Ishikawa (cell line): ENCODE results near the genes FXYD2 and TREH.

DNA sequence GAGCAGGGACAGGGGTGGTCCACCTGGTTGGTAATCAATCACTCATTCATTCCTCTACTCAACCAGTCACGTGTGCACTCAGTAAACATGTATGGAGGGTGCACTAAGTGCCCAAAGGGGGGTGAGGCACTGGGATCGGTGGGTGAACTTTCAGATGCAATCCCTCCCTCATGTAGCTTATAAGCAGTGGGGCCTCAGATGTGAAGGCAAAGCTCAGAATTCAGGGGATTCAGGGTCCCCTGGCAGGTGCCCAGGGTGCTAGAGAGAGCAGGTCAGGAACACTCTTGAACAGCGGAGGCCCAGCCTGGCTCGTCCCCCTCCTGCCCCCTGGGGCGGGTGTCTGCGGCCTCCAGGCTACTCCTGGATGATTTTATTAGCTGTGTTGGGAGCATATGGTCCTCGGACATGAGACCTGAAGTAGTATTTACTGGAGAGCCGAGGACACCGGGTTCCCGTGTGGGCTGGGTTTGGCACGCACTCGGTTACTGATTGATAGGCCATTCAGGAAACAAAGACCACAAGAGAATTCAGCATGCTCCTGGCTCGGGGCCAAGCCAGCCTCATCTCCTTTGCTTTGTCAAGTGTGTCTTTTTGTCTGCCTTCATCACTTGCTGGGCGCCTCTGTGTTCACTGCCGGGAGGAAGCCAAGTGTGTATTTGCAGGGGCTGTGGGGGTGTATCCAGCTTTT, 9.9 kb downstream of the FXYD2 start:
- RRBS = no CpG with 5 or more reads among the region's 15 CpGs

DNA sequence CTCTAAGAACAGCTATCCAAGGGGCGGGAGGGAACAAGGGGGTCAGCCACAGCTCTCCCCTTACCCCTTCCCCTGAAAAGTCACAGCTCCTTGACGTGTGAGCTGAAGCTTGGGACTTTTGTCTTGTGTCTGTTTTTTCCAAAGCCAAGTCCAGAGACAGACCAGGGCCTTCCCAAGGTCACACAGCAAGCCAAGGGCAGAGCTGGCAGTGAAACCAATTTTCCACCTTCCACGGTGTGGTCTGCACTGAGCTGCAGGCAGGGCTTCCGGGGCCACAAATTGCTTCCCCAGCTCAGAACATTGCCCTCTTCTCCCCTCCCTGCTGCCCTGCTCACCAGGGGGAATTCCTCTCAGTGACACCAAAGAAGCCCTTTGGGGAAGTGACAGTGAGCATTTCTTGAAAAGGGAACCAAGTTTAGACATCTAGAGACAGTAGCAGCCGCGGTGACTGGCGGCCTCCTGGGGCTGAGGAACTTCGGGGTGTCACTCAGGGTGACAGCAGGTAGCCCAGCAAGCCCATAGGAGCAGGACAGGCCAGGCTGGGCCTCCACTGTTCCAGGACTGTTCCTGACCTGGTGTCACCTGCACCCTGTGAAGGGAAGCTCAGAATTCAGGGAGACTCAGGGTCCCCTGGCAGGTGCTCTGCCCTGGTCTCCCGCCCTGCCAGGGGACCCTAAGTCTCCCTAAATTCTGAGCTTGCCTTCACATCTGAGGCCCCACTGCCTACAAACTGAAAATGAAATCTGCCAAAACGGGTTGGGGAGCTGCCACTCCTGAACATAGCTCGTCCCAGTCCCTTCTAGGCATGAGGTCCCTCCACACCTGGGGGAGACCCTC, 9.1 kb downstream of the FXYD2 start:
- RRBS = no CpG with 5 or more reads among the region's 11 CpGs

DNA sequence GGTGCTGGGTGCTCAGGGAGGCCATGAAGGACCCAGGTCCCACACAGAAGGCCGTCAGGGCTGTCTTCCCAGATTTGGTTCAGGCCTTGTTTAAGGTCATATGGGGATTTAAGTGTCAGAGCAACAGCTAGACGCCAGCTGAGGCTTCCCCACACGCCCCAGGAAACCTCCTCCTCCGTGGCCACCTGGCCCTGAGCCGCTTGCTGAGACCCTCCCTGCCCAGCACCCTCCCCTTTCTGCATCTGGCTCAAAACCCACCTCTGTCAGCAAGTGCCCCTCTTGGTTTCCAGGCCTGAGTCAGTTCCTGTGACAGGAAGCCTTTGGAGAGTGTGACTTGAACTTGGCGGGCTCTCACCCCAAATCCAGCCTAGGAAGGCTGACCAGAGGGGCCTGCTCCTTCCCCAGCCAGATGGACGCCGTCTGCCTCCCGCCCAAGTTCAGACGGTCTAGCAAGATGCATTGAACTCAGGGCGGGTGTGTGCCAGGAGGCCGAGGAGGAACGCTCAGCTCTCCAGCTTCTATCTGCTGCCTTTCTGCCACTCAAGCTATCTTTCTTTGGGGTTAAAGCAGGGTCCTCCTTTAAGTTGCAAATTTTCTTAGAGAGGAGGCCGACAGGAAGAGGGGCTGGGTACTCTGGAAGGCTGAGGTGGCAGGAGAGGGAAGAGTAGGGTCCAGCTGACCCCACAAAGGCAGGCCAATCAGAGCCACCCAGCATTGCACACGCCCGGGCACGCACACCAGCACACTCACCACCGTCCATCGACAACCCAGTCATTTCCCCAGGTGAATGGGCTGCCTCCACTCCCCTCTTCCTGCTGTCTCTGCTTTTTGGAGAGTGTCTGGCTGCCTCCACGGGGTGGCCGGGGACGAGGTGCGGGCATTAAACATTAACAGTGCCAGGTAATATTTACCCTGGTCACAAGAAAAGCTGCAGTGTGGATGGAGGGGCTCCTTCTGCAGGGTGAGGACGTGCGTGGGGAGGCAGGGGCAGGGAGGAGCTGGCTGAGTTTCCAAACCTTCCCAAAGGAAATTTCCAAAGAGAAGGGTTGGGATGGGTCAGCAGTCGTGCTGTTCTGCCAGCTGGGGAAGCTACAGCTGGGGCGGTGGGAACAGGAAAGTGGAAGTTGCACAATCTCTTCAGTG, at the start of gene FXYD2:
FXYD2 (minus strand) TSS at position 841 of the 1,143 bp plus-strand sequence.
- RRBS = no CpG with 5 or more reads among the region's 27 CpGs

- RRBS = no CpG with 5 or more reads among the region's 5 CpGs
Measured at GRCh38 chr11:117994218-117994819, 8.1 kb downstream of the IL10RA start.

GRCh38 chr11:118078183-118079365, 1.7 kb downstream of the TMPRSS4 start:
- RRBS = no CpG with 5 or more reads among the region's 15 CpGs

DNA sequence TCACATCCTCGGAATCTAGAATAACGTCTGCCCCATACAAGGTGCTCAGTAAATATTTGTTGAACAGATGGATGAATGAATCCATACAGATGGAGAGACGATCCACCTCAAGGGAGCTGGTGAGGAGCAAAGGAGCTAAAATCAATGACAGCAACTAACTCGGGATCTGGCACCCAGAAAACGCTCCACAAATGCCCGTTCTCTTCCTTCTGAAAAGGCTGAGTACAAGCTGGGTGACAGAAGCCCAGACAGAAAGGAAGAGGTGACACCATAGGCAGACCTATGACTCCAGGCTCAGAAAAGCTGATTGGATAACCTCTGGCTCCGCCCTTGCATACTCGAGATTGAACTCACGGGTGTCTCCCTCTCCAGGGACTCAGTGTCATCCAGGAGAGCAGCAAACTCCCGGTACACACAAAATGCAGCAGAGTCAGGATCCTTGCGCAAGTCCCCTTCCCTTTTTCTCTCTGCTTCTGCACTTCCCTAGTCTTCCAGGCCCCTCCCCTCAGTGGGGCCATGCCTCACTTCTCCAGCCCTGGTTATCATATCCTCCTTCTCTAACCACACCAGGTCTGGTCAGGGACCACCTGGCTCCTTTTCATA, 9.9 kb downstream of the SCN4B start:
- RRBS = no CpG with 5 or more reads among the region's 11 CpGs

DNA sequence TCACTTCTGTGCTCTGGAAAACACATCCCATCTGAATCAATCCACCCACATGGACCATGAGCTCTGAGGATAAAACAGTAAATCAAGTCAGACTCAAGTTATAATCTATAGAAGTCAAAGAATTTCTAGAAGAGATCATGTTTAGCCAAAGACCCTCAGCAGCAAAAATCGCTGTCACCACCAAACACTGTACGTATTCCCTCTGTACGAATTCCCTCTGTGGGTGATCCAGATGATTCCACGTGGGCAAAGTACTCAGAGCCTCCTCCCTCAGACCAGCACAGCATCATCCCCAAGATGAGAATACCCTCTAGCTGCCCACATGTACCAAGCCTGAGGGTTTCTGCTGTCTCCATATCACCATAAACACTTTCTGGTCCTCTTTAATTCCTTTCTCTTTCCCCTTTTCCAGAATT, 18.9 kb downstream of the JAML start:
- RRBS = no CpG with 5 or more reads among the region's 4 CpGs

- RRBS = over 99% methylated on average over 4 of the region's 12 CpGs
Measured at GRCh38 chr11:118262285-118262831, 1.7 kb downstream of the MPZL2 start.

DNA sequence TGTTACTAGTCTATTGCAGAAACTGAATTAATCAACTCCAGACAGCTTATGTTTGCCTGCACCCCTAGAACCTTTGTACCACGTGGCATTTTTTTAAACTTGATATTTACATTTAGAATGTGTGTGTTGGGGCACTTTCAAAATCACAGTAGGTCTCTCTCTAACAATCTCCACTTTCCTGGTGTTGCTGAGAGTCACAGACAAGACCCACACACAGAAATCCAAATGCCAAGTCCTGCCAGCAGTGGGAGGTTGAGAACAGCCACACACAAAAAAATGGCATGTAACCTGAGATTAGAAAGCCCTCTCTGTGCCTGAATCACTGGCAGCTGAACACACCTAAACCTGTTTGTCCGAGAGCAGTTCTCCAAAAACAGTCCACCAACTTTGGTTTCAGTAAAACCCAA, 532 bp downstream of the MPZL2 start:
- RRBS = no CpG with 5 or more reads among the region's 2 CpGs

- RRBS = no CpG with 5 or more reads among the region's 3 CpGs
Measured at GRCh38 chr11:118339307-118339745, 3.2 kb downstream of the CD3D start.

DNA sequence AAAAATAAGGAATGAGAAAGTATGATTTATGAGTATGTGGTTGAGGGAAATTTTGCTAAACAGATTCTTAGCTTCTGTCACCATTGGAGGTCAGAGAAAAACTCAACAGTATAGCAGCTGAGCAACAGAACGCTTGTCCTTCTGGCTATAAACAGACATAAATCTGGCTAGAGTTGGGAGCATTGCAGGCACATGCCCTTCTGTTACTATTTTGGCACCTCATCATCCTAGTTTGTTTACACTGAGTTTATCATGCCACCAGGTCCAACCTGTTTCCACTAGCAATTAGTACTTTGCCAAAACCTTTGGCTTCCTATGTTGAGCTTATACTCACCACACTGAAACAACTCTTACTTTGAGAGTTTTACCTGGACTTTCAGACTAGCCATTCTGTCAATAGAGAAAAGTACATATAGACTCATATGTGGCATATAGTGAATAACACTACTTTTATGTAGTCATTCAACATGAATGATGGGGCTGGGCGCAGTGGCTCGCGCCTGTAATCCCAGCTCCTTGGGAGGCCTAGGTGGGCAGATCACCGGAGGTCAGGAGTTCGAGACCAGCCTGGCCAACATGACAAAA, 7.0 kb downstream of the UBE4A start:
- RRBS = no CpG with 5 or more reads among the region's 6 CpGs

GRCh38 chr11:118488411-118488893, 38.8 kb upstream of the TTC36 start:
- RRBS = no CpG with 5 or more reads among the region's 6 CpGs

GRCh38 chr11:118500811-118501181, 26.5 kb upstream of the TTC36 start:
- RRBS = no CpG with 5 or more reads among the region's 5 CpGs

GRCh38 chr11:118531444-118531900, 480 bp downstream of the TMEM25 start:
- RRBS = 23% methylated on average over 4 of the region's 21 CpGs

GRCh38 chr11:118564640-118565423, 899 bp downstream of the IFT46 start:
- RRBS = no CpG with 5 or more reads among the region's 10 CpGs

DNA sequence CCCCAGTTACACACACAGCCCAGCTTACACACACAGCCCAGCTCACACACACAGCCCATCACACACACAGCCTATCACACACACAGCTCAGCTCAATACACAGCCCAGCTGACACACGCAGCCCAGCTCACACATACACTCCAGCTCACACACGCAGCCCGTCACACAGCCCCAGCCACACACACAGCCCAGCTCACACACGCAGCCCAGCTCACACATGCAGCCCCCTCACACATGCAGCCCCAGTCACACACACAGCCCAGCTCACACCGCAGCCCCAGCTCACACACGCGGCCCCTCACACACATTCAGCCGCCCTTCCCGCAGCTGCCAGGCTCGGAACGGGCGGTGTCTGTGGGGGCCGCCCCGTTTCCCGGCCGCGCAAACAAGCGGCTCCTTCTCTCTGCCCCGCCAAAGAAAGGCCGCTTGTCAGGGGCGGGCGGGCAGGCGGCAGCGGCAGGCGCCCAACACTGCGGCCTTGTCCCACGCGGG, 1.9 kb downstream of the PHLDB1 start:
- RRBS = no CpG with 5 or more reads among the region's 28 CpGs

GRCh38 chr11:118634249-118634737, 26.9 kb downstream of the PHLDB1 start:
- RRBS = no CpG with 5 or more reads among the region's 5 CpGs

DNA sequence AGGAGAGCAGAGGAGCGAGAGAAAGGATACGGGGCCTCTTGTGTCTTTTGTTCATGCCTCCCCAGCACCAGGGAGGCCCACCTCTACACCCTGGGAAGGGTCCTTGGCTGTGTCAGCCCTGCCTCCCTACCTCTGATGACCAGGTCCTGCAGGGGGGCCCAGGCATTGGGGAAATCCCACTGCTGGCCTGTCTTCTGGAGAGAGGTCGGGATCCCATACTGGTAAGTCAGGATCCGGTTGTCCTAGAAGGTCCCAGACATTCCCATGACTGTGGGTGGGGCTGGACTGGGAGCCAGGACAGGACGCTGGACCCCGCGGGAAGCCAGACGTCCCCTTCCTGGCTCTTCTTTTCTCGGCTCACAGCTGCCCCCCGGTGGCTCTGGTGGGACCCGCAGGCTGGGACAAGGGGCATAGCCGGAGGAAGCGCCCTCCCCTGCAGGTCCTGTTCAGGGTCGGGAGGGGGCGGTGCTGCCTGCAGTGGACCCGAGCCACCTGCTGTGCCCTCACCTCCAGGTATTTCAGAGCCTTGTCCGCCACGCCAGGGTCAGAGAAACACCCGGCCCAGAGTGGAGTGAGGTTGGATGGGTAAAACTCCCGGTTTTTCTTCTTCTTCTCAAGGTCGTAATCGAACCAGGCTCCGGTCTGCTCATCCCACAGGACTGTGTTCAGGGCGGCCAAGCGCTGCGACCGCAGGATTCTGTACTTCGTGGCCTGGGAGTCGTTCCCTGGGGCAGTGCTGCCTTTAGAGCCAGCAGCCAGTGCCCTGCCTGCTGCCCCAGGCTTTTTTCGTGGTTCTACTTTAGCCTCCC, 20.0 kb downstream of the TREH start:
- RRBS = 6% methylated on average over 4 of the region's 30 CpGs

DNA sequence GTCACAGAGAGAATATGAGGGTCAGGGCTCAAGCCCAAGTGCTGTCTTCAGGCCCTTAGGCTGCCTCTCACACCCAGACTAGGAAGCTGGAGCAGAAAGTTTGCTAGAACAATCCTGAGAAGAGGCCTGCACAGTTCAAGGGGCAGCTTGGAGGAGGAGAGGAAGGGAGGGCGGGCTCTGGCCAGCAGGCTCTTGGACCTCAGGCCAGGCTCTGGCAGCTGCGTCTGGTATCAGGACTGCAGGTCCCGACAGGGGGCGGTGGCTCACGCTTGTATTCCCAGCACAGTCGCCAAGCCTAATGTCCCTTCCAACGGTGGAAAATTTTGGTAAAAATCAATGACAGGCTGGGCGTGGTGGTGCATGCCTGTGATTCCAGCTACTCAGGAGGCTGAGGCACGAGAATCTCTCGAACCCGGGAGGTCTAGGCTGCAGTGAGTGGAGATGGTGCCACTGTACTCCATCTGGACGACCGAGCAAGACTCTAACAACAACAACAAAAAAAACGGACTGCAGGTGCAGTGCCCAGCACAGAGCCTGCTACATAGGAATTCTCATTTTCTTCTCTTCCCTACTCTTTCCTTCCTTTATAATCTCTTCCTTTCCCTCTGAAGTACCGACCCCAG, 491 bp downstream of the TREH start:
- RRBS = no CpG with 5 or more reads among the region's 15 CpGs

DNA sequence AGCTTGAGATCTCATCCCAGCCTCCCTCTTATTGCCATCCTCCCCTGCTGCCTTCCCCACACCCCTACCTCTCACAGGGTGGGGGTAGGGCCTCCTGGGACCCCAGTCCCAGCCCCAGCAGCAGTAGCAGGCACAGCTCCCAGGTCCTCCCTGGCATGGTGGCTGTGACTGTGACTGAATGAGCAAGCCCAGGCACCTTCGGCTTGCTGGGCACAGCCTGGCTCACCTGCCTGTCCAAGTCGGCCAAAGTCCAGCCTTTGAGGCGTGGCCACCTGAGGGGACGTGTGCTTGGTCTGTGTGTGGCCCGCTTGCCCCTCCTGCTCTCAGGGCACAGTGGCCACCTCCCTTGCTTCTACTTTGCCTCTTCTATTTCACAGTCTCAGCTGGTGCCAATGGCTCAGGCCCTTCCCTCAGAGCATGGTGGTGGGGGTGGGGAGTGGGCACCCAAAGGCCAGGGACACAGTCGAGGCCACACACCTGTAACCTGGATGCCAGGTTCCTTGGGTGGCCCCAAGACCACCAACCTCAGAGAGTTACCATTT, at the start of gene TREH:
TREH (minus strand) TSS at position 180 of the 542 bp plus-strand sequence.
- RRBS = no CpG with 5 or more reads among the region's 6 CpGs